Pericardium (tissue), 1 donor: ENCODE measurements around the genes PIP4K2A and C10orf67.

DNA sequence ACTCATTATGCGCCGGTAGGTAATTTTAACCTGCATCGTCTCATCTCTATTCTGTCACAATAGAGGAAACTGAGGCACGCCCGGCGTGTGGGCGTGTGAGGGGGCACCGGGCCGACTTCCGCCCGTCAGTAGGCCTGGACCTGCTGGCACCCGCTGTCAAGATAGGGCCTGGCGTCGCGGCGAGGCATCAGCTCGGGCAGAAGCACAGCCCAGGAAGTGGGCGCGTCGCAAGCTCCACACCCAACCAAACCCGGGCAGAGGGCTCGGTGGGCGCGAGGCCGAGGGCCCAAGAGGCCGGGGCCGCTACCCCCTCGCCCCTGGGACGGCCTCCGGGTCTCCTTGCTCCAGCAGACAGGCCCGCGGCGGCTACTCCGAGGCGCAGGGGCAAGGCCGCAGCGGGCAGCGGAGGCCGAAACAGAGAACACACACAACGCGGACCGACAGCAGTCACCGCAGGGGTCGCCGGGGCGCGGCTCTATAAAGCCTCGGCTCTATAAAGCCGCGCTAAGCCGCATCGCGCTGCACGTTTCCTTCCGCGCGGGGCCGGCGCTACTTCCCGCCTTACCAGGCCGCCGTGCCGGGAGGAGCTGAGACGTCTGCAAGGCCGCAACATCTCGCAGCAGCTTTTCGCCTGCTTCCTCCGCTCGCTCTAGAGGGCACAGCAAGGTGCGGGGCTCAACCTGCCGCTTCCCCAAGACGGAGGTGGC, 91.3 kb downstream of the SPAG6 start:
- RRBS = 9% methylated on average over 26 of the region's 72 CpGs

GRCh38 chr10:22572617-22573699, 141.4 kb downstream of the PIP4K2A start:
- RRBS = no CpG with 5 or more reads among the region's 6 CpGs

DNA sequence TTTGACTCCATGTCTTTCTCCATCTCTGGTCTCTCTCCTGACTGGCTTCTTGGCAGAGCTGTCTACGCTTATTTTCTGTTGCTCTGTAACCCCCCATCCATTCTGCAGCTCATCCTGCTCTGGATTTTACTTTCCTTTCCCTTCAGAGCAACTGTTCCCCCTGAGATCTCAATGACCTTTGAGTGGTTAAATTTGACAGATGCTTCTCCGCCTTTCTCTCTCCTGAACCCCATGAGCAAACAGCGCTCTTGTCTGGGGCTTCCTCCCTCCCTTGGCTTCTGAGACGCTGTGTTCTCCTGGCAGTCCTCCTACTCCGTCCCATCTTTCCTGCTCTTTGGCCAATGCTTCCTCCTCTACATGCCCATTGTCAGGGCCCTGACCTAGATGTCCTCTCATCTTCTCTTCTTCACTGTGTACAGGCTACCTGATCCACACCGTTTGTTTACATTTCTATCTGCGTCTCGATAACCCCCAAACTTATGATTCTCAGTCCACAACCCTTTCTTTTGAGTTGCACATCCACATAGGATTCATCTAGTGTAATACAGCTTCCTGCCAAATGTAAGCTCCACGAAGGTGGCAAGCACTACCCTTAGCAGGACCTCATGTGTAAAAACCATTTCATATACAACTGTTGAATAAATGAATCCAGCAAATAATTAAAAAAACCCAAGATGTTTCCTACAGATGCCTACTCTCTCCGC, 136.0 kb downstream of the PIP4K2A start:
- RRBS = no CpG with 5 or more reads among the region's 10 CpGs

GRCh38 chr10:22634023-22634591, 80.3 kb downstream of the PIP4K2A start:
- RRBS = no CpG with 5 or more reads among the region's 6 CpGs

DNA sequence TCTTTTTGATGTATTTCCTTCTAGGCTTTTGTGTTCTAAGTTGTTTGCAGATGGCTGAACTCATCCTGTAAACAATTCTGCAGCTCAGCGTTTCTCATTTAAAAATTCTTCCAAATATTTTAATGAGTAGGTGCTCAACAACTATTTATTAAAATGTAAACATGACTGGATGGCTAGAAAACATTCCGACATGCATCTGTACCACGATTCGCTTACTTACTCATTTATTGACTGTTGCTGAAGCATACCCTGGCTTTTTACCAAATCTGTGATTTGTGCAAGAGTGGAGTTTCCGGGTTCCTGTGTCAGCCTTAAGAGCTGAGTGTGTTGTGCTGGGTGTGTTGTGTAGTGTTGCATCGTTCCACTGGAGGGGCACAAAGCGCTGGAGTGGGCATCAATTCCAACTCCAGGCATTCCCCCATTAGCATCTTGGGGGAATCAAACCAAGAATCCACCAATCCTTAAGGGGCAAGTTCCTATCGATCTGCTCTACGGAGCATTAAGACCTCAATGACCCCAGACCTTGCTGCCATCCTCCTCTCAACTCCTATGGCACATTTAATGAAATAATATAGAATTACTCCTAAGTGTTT, 58.7 kb downstream of the PIP4K2A start:
- RRBS = no CpG with 5 or more reads among the region's 9 CpGs

DNA sequence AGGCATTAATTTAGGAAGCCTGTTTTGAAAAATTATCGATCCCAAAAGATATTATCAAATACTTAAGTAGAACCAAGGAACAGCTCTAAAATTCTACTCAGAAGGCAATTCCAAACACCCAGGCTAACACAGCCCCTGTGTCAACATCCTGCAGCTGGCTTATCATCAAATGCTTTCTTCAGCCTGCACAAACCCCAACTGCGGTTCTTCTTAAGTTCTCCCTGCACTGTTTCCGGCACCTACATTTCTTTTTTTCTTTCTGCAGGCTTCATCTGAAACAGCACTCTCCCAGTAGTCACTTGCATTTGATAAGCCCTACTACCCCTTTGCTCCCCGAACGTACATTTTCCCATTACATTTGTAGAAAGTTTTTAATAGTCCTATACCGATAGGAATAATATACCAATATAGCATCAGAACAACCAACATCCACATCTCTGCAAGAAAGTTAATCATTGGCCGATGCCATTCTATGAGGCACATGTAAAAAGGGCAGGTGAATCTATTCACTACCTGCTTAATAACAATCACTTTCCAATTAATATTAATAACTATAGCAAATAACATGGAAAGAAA, 47.8 kb downstream of the PIP4K2A start:
- RRBS = no CpG with 5 or more reads among the region's 7 CpGs

GRCh38 chr10:22676064-22676557, 38.3 kb downstream of the PIP4K2A start:
- RRBS = no CpG with 5 or more reads among the region's 5 CpGs

DNA sequence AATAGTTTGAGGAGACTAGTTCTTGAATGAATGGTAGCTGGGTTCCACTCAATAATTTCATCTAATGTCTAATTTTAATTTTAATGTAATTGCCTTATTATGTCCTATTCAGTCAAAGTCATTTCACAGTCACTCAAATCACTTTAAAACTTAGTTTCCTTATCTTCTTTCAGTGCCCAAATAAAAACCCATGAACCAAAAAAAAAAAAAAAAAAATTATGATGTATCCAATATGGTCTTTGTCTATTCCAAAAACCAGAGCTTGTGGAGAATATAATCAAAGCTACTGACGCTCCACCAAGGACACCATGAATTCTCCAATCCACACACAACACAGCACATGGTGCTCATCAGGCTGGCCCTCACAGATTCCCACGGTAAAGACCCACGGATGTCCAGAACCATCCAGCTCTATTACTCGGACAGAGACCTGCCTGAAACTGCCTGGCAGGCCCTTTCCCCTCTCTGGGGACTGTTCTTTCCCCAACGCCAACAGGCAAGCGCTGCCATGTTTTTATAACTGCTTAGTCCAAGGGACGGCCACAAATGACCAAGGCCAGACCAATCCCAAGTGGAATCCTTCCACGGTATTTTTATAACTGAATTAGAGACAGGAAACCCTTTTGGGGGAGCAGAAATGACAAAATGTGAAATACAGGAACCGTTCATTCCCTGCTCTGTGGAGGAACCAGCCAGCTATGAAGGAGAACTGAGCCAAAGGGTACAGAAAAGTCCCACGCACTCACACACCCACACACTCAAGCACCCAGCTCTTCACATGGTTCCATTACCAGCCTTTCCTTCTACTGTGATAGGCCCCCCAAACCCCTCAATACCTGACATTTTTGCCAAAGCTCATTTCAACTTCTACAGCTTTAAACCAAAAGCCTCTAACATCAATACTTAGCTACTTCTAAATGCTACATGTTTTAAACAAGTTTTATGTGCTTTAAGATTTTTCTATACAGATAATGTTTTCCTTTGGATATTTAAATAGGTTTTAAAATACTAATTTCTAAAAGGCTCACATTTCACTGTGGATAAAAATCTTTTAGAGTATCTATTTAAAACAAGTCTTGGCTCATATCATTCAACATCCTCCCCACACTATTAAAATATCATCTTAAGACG, 4.1 kb downstream of the PIP4K2A start:
- RRBS = no CpG with 5 or more reads among the region's 11 CpGs

DNA sequence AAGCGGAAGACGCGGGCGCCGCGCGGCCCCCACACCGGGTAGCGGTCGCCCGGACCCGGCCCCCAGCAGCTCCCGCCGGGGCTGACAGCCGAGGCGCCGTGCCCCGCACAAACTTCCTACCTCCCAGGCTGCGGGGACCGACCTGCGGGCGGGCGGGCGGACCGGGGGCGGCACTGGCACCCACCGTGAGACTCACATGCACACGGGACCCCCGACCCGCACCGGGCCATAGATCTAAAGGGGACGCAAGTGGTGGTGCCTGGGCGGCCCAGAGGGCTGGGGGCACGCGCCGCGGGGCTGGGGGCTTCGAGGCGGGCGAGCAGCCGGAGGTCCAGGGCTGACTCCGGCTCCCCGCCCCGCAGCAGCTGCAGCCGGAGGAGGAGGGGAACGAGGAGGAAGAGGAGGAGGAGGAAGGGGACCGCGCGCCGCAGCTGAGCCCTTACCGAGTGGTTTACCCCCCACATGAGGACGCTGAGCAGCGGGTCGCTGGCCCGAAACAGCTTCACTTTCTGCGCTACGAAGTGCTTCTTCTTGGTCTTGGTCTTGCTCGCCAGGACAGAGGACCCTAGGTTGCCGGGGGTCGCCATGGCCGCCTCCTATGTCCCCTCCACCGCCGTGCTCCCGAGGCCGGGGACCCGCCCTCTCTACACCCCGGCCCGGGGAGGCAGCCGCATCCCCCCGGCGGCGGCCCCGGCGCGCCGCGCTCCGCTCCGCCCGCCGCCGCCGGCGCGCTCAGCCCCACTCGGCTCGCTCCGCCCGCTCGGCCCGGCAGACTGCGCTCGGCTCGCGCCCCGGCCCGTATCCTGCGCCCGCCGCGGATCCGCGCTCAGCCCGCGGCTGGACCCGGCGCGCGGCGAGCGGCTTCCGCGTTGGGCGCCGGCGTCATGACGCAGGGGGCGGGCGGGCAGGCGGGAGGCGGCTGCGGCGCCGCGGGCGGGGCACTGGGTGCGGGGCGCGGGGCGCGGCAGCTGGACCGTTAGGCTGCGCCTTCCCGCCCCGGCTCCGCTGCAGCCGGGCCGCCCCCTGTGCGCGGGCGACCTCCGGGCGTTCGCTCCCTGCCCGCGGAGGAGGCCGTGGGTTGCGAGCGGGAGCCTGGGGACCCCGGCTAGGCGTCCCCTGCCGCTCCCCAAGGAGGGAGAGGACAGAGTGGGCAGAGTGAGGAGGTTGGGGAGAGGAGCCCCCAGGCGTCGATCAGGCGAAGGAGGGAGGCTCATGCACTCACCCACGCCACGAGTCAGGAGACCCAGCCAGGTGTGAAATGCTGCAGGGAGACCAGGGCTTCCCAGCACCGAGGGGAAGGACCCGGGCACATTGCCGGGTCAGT, at the start of gene PIP4K2A:
Gene PIP4K2A (minus strand): TSS at position 839 of the 1,324 bp plus-strand sequence.
- RRBS = 1% methylated on average over 69 of the region's 160 CpGs

- RRBS = 3% methylated on average over 26 of the region's 68 CpGs
Measured at GRCh38 chr10:23172956-23173752, 19.0 kb upstream of the PTF1A start.

DNA sequence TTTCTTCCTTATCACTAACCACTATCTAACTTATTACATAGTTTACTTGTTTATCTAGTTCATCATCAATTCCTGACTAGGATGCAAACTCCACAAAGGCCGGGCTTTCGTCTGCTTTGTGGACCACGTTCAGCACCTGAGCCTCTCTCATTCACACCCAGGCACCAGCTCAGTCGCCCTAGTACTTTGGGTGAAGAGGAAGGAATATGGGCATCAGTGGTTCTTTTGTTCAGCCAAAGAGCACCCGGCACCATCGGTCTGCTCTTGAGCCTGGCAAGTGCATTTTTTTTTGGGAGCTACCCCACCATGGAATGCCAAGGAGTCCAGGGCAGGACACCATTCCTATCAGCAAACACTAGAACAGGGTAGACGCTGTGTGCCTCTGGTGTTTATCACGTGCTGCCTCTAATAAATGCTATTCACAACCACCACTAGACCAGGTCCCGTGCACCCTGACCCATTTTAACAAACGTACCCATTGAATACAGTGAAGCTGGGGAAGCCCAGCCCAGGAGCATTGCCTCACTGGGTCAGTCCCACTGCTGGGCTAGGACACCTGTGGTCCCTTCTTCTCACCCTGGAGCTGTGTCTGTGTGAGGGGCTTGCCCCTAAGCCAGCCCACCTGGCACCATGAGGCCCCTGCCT, 2.2 kb downstream of the C10orf67 start:
- RRBS = no CpG with 5 or more reads among the region's 10 CpGs

GRCh38 chr10:23344198-23345042, at the start of gene C10orf67:
Gene C10orf67 (minus strand): TSS chr10:23344797.
- RRBS = no CpG with 5 or more reads among the region's 32 CpGs

DNA sequence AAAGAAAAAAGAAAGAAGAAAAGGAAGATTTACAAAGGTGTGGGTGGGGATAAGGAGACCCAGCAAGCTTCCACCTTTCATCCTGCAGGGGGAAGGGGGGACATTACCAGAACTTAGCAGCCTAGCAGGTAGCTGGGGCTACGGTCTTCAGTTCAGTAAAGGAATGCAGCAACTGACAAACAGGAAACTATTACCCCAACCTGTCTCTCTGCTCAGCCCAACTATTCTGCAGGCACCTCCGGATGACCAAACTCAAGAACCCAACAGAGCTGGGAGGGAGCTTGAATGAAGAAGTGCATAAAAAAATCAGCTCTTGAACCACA, 18.2 kb upstream of the C10orf67 start:
- RRBS = no CpG with 5 or more reads among the region's 2 CpGs

GRCh38 chr10:23363551-23363944, 19.0 kb upstream of the C10orf67 start:
- RRBS = no CpG with 5 or more reads among the region's 6 CpGs

DNA sequence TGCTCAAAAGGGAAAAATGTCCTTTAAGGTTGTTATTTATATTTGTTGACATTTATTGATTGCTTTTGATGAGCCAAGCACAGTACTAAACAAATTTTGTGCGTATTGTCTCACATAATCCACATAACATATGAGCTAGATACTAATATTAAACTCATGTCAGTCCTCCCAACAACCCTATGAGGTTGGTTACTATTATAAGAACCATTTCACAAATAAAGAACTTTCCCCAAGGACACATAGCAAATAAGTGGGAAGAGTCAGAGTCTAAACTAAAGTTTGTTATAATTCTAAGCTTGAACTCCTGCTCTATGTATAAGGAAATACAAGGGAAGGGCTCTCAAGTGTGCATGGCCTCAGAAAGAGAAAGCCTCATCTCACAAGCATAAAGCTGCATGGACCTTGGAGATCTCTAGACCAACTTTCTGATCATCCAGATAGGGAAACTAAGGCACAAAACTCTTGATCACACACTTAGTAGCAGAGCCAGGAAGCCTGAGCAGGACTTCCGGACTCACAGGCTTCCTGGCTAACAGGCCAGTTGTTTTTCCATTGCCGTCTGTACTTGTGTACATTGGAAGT, 35.5 kb upstream of the OTUD1 start:
- RRBS = no CpG with 5 or more reads among the region's 3 CpGs

DNA sequence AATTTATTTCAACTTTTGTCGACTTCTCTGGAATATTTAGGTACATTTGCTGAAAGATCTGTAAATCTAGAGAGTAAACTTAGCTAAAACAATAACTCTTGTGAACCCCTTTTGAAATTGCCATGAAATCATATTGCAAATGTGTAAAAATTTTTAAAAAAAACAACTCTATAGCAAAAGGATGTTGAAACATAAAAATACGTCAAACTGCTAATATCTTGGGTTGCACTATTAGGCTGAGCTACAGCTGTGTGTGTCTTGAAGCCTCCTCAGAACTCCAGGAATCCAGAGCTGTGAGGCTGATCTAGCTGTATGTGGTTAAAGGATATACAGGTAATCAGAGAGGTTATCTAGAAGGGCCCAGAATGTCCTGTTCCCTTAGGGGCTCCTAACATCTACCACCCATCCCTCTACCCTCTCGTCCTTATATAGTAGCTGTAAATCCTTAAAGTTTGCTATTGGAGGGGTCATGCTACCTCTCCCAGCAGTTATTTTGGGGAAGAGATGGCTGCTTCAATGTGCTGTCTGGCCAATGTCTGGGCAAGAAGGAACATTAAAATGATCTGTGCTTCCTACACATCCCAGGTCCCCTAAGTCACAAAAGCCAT, 89.5 kb upstream of the KIAA1217 start:
- RRBS = no CpG with 5 or more reads among the region's 3 CpGs

- RRBS = no CpG with 5 or more reads among the region's 4 CpGs
Measured at GRCh38 chr10:24241519-24241913, 32.6 kb downstream of the KIAA1217 start.

DNA sequence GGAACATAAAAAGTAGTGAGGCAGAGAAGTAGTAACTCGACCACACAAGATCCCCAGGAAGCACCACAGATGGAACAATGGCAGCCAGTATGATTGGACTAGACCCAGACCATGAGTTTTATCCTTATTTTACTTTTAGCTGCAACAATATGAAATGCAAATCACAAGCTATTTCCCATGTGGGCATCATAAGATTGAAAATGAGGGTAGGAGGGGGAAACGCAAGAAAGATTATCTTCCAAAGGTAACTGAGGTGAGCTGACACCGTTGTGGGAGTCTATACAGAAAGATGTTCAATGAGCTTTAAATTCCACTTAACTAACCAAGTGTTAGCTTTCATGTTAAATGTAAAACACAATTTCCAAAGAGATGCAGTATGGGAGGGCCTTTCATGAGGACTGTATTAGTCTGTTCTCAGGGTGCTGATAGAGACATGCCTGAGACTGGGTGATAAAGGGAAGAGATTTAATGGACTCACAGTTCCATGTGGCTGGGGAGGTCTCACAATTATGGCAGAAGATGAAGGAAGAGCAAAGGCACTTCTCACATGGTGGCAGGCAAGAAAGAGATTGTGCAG, 191.5 kb downstream of the ARHGAP21 start:
- RRBS = no CpG with 5 or more reads among the region's 3 CpGs

GRCh38 chr10:24542640-24543232, 181.0 kb downstream of the ARHGAP21 start:
- RRBS = no CpG with 5 or more reads among the region's 10 CpGs

GRCh38 chr10:24543233-24544201, 180.2 kb downstream of the ARHGAP21 start:
- RRBS = no CpG with 5 or more reads among the region's 24 CpGs